Parietal lobe (tissue), 2 donors: ENCODE results near the gene CHMP6.

- RAMPAGE, long total RNA: no peak
These were observed 168.6 kb upstream of the CHMP6 start for GRCh38 chr17:80822862-80823530.

DNA sequence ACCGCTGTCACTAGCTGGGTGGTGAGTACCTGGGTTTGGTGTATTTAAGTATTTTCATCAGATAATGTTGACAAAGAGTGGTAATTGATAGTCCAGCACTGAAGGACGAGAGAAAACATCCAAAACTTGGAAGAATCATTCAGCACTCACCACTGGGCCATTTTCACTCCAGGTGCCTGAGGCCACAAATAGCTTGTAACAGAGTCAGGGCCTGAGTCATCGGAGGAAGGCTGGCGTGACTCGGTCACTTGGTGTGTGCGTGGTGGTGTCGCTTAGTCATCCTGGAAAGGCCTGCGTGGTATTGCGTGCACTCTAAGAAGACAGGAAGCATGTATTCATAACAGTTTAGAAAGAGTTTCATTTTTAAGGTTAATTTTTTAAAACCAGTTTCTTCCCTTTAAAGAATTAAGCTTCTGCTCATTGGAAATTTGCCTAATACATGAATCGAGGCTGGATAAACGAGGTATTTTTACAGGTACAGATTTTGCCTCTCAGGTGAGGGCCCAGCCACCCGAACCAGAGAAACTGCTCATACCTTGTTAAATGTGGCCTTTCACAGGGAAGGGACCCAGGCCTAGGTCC lies 135.1 kb upstream of the CHMP6 start:
- RAMPAGE, long total RNA: no peak

GRCh38 chr17:80938351-80939145 lies 53.1 kb upstream of the CHMP6 start:
- RAMPAGE, long total RNA: no peak

- RAMPAGE, long total RNA: no peak
These were observed at the start of gene CHMP6 for GRCh38 chr17:80991550-80992691. Gene CHMP6 (plus strand): TSS chr17:80991841.

DNA sequence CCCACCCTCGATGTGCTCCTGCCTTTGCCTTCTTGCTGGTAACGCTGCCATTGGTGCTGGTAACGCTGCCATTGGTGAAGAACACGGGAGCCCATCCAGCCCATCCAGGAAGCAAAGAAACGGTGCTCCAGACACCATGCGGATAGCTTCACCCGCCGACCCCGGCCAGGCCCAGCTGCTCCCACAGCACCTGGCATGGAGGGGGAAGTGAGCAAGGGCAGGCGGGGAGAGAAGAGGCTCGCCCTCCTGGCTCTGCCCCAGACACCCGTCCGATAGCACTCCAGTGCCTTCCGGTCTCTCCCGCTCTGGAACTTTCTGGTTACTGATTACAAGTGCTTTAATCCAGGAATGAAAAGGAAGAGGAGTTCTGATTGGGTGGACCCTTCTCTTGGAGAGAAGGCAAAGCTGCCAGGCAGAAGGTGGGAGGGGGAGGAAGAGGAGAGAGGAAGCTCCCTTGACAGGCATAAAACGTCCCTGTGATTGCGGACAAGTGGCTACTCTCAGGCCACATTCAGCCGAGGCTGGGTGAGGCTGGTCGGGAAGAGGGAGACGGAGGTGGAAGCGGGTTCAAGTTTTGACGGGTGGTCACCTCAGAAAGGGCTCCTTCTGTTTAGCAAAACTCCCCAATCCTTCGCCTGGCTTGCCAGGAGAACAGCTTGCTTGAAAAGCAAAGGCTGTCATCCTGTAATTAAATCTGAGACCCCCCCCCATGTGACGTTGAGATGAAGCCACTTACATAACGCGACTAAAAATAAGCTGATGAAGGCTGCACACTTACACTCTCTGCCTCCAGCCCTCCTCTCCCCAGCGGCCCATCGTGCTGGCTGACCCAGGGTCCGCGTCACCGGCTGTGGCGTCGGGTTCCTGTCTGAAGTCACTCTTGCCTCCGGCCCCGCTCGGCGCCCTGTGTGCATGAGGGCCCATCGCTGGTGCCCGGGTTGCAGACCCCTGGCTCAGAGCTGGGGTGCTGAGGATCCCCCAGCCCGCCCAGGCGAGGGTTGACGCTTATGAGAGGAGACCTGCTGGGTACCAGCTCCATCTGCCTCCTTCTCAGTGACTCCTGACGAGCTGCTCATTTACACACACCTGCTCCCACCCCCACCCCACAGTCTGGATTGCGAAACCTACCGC lies 3.6 kb upstream of the BAIAP2 start:
- RAMPAGE, long total RNA: no peak

DNA sequence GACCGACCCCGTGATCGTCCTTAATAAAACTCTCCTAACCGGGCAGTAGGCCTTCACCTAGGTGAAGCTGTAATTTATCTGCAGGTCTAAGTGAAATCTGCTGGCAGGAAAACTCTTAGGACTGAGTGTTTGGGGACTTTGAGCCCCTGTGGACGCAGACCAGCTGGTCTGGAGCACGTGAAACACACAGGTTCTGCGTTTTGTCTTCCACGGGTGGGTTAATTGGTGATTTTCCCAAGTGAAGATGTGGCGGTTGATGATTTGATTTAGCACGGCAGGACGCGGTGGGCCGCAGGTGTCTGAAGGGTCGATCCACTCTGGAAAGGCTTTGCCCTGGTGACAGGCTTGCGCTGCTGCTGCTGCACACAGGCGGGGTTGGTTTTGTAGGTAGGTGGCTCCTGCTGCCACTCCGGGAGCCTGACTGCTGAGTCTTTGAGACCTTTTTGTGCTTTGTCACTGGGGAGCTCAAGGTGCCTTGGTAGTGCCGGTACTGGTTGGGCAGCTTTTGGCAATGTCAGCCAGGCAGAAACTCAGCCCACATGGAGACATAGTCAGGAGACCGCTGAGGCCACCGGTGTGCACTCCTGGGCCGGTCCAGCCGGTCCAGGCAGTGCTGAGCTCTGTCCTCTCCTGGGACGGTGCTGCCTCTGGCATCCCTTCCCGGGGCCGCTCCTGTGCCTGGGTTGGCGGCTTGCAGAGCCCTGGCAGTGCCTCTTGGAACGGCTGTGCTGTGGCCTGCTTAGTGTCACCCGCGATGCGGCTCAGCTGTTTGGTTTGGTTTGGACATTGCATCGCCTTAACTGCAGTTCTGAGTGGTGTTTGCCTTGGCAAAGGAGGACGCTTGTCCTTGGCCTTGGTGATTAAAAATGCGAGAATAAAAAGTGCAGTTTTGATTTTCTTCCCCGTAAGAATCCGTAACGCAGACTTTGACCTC lies 2.3 kb downstream of the BAIAP2 start:
- RAMPAGE, long total RNA: no peak

GRCh38 chr17:81051080-81051619 lies 16.2 kb downstream of the BAIAP2 start:
- RAMPAGE, long total RNA: no peak

DNA sequence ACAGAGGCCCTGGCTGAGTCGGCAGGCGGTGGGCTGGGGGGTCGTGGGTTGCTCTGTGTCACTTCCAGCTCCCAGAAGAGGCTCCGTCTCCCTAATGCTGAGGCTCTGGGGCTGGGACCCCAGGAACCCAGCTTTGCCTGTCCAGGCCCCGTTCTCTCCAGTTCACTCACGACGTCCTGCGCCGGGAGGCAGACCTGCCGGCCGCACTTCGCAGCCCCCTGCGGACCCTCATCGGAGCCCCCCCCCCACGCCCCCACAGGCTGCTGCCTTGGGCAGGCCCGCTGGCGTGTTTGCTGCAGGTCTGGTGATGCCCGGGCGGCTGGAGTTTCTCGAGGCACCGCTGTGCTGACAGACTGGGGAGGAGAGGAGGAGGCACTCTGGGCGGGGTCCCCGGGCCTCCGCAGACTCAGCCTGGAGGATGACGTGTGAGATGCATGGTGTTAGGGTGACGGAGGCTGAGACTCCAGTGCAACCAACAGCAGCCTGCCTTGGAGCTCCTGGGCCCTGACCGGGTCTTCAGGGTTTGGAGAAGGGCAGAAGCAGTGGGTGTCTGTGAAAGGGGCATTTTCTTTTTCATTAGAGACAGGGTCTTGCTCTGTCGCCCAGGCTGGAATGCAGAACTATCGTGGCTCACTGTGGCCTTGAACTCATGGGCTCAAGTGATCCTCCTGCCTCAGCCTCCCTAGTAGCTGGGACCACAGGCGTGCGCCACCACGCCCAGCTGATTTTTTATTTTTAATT lies 24.1 kb downstream of the BAIAP2 start:
- RAMPAGE, long total RNA: no peak

- RAMPAGE, long total RNA: no peak
These were observed 37.0 kb downstream of the BAIAP2 start for GRCh38 chr17:81071858-81072543.

GRCh38 chr17:81082456-81082714 lies 47.4 kb downstream of the BAIAP2 start:
- RAMPAGE, long total RNA: no peak

DNA sequence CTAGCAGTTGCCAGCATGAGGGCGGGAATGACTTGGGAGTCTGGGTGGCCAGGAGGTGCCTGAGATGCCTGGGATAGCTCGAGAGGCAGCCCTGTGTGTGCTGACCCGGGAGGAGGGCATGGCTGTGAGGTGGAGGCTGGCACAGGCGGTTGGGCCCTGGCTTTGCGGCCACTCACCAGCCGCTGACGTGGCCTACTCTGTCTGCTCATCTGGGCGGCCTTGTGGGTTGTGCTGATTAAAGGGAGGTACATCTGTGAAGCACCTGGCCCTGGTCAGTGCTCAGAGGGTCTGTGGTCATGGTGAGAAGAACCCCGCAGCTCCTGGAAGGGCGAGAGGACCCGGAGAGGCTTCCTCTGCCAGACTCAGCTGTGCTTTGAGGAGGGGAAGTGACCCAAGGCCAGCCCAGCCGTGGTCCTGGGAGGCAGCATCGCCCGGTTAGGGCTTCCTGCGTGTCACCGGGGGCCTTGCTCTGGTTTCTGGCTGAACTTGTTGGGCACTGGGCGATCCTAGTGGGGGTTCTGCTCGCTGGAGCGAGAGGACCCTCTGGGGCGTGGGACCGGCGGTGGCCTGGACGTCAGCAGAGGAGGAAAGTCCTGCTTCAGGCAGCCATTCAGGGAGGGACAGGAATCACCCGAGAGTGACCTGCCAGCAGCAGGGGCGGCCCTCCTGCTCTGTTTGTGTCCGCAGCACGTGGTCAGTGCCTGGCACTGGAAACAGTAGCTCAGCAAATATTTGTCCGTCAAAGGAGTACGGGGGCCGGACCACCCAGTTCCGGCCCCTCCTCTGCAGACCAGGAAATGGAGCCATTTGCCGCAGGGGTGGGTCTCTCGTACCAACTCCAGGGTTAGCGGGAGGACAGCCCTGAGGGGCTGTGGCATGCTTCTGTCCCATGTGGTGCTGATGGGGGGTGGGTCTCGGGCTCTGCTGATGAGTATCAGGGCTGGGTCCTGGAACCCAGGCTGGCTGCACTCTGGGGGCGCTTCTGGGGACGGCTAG lies 48.1 kb downstream of the BAIAP2 start:
- RAMPAGE, long total RNA: no peak

GRCh38 chr17:81097358-81097794 lies 62.4 kb downstream of the BAIAP2 start:
- RAMPAGE, long total RNA: no peak

- RAMPAGE, long total RNA: no peak
These were observed 48.5 kb upstream of the PVALEF start for GRCh38 chr17:81116760-81117187.

- RAMPAGE, long total RNA: no peak
These were observed 36.3 kb upstream of the PVALEF start for GRCh38 chr17:81128784-81129566.

GRCh38 chr17:81331731-81332110 lies 36.6 kb upstream of the SLC38A10 start:
- RAMPAGE, long total RNA: no peak

DNA sequence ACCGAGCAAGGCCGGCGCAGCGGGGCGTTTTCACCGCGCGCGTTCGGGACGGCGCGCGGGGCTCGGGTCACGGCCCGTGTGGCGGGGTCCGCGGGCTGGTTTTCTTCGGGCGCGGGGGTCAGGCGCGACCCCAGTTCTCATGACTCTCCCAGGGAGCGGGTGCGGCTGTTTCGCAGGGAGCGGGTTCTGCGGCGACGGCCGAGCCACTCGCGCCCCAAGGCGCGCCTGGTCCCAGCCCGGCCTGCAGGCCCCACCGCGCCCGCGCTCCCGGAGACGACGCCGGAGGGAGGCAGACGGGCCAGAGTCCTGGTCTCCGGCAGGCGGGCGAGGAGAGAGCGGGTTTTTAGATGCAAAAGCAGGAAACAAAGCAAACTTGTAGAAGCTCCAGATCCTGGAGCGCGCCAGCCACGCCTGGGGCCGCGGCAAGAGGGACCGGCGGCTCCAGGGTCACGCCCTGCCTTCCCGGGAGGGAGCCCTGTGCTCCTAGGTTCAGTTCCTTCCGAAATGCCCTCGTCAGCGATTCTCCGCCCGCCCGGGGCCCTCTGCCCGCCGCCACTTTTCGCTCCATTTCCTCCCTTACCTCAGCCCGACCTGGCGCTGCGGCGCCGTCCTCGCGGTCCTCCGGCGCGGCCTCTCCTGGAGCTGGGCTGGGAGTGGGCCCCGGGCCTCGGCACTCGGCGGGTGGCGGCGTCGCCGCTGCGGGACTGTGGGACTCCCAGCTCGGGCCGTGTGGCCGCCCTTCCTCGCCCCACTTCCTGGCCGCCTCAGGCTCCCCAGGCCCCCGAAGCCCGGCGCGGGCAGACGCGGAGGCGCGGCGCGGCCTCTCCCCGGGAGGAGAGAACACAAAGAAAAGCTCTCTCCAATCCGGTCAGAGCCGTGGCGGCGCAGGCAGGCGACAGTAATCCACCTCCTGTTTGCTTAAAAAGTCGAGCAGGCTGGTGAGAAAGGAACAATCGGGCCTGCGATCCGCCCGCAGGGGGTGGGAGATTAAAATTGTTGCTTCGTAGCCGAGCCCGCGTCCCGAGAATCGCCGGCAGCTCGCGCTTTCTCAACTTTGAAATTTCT lies 1.4 kb downstream of the BAHCC1 start:
- RAMPAGE, long total RNA: no peak

GRCh38 chr17:81402352-81403167 lies 7.3 kb downstream of the BAHCC1 start:
- RAMPAGE, long total RNA: no peak

DNA sequence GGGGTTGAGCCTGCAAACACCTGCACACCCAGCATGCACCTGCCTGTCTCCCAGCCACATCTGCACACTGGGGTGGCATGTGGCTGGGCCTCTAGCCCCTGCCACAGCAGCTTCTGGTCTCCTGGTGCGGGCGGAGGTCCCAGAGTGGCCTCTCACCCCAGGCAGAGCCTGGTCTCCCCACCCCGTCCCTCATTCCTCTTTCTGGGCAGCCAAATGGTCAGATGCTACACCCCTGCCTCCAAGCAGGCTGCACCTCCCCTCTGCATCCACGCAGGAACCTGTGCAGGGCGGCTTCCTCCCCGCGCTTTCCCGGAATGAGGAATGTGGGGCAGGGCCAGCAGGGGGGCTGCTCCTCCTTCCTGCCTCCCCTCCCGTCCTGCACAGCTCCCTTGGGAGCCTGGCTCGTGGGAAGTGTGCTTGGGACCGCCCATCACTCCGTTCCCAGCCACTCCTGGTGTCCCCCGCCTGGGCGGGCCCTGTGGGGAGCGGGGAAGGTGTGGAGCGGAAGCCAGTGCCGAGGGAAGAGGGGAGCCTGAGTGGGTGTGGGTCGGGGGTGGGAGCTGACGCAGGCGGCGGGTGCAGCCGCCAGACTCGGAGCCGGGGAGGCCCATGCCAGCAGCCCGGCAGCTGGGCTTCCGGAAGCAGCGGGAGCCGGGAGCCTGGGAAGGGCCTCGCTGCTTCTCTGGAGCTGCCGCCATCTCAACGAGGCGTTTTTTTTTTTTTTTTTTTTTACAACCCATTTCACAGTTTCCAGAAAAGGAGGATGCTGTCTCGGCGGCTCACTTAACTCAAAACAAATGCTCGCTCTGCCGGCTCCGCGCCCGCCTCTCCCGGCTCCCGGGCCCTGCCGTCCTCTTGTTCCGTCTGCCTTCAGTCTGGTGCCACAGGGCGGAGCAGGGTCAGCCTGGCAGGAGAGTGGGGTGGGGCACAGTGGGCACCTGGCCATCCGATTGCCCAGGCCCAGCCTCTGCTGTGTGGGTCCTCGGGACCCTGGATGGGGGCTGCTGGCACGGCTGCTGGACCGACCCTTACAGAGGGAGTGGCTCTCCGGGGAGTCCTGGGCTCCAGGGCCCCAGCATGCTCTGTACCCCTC lies 24.2 kb downstream of the BAHCC1 start:
- RAMPAGE, long total RNA: no peak

- RAMPAGE, long total RNA: no peak
These were observed 27.4 kb downstream of the BAHCC1 start for GRCh38 chr17:81422550-81423234.

GRCh38 chr17:81488270-81488592 lies 24.4 kb downstream of the ACTG1 start:
- RAMPAGE, long total RNA: no peak